Metastatic Liver Carcinoma in the Lung (tissue), 2 donors: ENCODE data around the gene ELOA2.

DNA sequence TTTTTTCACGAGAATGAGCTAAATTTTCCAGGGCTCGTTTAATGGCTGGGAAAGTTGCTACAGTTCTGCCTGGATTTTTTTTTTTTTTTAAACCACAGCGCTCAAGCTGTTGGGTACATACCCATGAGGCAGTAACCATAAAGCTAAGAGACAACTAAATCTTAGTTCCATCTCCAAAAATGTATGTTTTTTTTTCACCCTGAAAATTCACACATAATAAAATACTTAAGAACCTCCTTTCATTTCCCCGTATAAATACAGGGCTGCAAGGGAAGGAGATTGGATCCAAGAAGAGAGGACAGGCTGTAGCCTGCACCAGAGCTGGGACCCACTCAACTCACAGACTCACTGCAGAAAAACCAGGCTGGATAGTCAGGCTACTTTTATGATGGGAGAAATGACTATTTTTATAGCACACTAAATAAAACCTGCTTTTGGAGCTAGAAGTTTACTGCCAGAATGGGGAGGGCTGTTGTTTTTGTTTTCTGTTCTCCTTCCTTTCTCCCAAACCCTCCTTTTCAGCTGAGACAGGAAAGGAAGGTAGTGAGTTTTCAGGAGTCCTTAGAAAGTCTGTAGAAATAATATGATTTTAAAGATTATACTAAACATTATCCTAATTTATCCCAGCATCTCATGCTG is 244.5 kb downstream of the SETBP1 start:
- PRO-cap, 2 experiments: no peak in any of the 2 experiments

GRCh38 chr18:45015946-45016338 is 335.3 kb downstream of the SETBP1 start:
- PRO-cap, 2 experiments: no peak in any of the 2 experiments

DNA sequence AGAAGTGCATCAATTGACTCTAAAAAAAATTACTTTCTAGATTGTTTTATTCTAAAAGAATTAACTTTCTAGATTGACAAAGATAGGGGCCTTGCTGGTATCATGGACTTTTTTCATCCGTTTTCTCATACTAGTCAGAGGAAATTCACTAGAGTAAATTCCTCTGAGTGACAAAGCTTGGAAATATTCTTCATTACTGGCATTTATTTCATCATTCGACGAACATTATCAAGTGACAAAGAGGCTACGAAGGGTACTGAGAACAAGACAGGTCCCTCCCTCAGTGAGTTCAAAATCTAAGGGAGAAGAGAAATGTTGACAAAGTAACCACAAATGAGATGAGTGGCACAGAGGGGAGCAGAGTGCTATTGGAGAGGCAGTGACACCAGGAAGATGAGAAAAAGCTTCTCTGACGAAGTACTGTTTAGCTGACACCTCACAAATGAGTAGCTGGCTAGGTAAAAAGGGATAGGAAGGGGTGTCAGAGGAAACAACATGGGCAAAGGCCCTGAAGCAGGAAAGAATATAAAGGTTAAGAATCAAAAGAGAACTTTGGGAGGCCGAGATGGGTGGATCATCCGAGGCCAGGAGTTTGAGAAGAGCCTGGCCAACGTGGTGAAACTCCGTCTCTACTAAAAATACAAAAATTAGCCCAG is 4.2 kb downstream of the EPG5 start:
- PRO-cap, 2 experiments: no peak in any of the 2 experiments

GRCh38 chr18:46322366-46323142 is 11.3 kb upstream of the RNF165 start:
- PRO-cap, 2 experiments: no peak in any of the 2 experiments

- PRO-cap, 2 experiments: no peak in any of the 2 experiments
Observed at GRCh38 chr18:46411852-46412223, 78.0 kb downstream of the RNF165 start.

GRCh38 chr18:46412224-46412814 is 78.5 kb downstream of the RNF165 start:
- PRO-cap, 2 experiments: no peak in any of the 2 experiments

- PRO-cap, 2 experiments: no peak in any of the 2 experiments
Observed at GRCh38 chr18:46623518-46623949, 33.5 kb downstream of the LOXHD1 start.

DNA sequence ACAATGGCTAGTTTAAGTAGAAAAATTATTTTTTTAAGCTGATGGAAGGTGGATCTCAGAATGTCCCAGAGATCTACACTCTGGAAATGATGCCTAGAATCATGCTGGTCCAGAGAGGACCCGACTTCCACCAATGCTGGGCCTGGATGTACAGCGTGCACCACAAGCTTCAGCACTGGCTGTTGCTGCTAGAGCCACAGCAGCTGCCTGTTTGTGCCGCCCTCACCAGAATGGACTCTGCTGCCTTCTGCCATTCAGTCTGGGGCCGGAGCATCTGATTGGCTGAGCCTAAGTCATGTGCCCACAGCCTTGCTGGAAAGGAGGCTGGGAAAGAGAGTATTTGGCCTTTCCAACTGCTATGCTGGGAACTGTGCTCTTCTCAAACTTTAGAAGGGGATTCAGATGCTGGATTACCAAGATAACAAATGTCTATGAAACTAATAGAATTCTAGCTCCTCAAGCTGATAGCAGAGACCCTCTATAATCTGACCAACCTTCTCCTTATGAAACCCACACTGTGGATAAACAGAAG is 4.0 kb upstream of the LOXHD1 start:
- PRO-cap, 2 experiments: no peak in any of the 2 experiments

DNA sequence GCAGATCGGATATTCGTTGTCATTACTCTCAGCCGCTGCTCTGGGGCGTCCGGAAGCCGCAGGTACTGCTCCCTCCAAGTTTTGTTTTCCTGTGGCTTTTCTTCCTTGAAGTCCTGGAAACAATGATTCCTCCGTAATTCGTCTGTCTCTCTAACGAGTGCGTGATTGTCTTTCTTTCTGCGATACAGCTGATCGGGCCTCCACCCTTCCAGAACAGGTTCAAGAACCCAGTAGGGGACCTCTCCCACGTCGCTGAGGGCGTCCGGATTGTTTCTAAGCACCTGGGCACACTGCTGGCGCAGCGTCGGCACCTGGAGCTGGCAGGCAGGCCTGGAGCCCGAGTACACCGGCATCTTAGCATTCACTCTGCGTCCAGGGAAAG is 2.1 kb downstream of the ELOA2 start:
- PRO-cap, 2 experiments: no peak in any of the 2 experiments

- PRO-cap, 2 experiments: no peak in any of the 2 experiments
Observed at GRCh38 chr18:47035352-47035839, at the start of gene ELOA2. Gene ELOA2 (minus strand): TSS chr18:47035621.

DNA sequence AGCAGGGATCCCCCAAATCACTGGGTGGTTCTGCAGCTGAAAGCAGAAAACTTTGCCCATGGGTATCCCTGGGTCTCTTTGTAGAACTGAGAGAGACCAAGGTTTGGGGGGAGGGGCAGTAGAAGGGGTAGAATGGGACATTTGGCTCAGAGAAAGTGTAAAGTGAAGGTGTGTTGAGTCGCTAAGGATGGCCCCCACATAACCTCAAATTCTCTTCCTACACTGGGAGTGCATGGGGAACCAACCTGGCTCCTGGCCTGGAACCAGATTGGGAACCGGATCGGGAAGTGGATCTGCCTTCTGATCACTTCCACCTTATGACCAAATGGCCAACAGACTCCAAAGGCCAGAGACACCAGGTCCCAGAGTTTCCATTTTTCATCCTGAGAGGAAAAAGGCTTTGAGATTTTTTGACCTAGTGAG is 171.6 kb upstream of the SKOR2 start:
- PRO-cap, 2 experiments: no peak in any of the 2 experiments

- PRO-cap, 2 experiments: no peak in any of the 2 experiments
Observed at GRCh38 chr18:47716598-47717166, 213.8 kb downstream of the SMAD2 start.

GRCh38 chr18:47967842-47968597 is 37.6 kb upstream of the SMAD2 start:
- PRO-cap, 2 experiments: no peak in any of the 2 experiments

DNA sequence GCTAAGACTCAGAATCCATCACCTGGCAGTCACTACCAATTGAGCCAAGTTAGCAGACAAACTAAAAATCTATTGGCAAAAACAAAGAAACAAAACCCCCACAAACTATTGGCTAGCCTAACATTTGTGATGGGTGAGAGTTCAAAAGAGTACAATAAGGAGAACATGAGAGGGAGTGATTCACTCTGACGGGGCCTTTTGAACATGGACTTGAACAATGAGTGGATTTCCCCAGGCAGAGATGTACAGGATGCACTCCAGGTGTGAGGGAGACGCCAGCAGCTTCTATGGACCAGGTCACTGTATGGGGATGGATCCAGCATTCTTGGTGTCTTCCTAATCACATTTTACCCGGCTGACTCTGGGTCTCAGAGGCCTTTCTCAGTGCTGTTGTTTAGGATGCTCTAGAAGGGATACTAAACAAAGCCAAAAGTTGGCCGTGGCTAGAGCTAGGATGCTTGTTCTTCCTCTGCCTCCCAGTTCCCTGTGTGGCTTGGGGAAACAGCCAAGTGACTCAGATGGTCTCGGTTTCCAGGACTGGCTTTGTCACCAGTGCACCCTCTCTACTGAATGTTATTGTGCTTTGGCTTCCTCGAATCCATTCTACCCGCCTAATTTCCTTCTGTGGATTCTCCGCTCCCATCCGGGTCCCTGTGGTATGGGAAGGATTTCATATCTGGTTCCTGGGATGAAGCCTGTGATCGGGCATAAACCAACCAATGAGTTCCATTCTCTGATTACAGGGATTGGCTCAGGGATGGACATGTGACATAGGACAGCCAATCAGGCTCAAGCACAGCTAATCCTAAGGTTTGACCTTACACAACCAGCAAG is 167.7 kb upstream of the SMAD2 start:
- PRO-cap, 2 experiments: no peak in any of the 2 experiments

- PRO-cap, 2 experiments: no peak in any of the 2 experiments
Observed at GRCh38 chr18:48100712-48101317, 170.4 kb upstream of the SMAD2 start.

DNA sequence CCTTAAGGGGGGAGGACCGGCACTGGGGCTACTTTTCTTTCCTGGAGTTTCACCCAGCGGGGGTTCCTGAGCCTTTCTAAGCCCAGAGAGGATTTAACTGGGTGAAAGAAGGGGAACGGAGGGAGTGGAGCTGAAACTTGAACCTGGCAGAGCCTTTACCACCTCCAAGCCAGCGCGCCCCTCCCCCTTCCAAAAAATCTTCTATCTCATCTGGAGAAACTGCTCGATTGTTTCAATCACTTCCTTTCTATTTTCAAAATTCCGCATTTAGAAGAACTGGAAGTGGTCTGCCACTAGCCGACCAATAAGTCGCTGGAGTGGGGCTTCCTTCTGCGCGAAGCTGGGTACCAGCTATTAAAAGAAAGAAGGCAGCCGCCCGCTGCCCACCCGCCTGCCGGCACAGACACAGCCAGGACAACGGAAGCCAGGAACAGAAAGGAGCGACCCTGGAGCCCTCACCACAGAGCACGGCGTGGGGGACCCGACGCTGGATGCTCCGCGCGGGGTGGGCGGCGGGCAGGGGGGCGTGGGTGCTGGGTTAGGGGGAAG is 205.2 kb upstream of the SMAD2 start:
- PRO-cap, 2 experiments: no peak in any of the 2 experiments

DNA sequence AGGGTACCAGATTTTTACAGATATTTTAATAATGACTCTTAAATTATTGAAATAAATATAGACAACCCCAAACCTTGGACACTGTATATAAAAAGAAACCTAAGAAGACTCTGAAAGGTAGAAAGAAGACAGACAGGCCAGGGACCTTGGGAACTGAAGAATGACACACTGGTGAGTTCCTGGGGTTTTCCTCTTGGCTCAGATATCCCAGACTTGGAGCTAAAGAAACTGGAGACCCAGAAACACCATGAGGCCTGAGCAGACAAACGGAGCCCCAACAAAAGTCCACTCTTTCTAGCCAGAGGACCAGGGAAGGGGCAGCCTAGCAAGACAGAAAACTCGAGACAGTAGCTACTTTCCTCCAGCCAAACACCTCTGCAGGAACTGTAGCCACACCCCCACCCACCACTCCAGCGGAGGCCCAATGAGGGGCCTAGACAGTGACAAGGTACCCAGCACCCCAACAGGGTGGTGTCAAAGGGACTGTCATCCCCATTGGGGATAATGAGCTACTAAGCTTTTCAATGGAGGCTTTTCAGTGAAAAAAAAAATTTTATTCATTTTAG is 194.9 kb downstream of the SMAD7 start:
- PRO-cap, 2 experiments: no peak in any of the 2 experiments

DNA sequence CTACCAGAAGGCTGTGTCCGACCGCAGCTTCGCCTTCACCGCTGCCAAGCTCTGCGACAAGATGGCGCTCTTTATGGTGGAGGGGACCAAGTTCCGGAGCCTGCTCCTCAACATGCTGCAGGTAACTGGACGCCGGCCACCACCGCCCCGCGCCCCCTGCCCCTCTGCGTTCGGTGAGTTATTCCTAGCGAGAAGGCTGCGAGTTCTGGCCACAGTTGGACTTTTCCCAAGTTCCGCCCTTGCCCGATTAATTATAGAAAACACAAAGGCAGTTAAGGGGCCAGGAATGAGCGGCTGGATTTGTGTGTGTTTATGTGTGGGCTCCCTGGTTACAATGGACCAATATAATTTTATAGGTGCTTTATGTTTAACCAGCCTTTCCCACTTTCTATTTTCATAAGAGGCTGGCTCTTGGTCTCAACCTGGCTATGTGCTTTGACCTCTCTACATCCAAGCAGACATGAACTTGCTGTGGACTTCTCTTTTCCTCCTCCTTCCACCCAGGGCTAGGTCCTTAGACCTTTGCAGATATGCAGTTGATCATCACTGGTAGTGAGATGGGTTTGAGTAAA is 189.1 kb downstream of the SMAD7 start:
- PRO-cap, 2 experiments: no peak in any of the 2 experiments

DNA sequence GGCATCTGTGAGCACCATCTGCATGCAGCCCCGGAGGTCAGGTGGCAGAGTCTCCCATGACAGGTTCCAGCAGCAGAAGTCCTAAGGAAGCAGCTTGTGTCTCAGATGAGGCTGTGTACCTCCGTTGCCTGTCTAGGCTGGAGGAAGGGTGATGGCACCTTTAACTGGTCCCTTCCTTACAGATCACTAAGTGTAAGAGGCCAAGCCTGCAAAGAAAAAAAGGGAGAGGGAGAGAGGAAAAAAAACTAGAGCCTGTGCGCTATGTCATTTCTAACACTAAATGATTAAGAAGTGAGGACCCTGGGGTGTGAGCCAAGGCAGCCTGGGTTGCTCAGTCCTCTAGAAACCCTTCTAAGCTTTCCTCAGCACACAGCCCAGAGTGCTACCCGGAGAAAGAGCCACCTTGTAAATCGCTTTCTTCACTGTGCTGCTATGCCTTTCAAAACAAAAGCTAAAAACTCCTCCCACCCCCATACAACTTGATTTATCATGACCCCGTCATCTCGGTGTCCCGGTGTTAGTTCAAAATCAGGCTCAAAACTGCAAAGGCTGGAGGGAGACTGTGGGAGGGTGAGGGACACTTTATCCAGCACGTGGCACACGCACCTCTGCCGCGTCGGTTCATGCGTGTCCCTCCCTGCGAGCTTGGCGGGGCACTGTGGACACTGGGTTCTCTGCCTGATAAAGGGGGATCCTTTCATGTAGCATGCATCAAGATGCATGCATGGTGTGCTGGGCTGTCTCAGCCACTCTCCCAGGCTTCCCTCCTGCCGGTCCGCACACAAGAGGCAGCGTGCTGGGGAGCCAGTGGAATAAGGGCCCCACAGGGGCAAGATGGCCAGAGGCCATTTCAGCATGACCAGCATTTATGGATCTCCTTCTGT is 170.6 kb downstream of the SMAD7 start:
- PRO-cap, 2 experiments: no peak in any of the 2 experiments

DNA sequence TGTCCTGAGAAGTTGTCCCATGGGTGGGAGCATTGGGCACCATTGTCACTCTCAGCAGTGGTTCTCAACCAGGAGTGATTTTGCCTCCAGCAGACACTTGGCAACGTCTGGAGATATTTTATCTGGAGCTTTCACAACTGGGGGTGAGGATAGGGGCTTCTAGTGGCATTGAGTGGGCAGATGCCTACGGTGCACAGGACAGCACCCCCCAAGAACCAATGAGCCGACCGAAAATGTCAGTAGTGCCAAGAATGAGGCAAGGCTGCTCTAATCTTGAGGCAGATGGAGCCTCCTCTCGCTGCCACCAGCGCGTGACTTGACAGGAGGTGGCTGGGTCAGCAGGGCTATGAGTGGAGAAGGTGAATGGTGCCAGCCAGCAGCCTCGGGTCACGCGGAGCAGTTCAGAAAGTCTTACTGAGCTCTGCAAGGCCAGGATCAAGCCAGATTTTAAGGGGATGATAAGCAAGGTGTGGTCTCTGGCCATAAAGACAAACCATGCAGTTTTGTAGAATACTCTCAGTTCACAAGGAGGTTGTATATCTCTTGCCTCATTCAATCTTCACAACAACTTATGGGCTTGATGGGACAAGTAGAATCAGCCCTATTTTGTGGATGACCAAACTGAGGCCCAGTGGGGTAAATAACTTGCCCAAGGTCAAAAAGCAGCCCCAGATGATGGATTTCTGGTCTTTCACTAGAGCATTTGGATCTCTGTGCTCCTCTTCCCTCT is 151.9 kb downstream of the SMAD7 start:
- PRO-cap, 2 experiments: no peak in any of the 2 experiments